Retinal pigment epithelial cell (primary cell): ENCODE data around the gene IFT46.

GRCh38 chr11:117836006-117836392 is 11.5 kb upstream of the FXYD2 start:
- RRBS: no CpG with 5 or more reads among the region's 7 CpGs

DNA sequence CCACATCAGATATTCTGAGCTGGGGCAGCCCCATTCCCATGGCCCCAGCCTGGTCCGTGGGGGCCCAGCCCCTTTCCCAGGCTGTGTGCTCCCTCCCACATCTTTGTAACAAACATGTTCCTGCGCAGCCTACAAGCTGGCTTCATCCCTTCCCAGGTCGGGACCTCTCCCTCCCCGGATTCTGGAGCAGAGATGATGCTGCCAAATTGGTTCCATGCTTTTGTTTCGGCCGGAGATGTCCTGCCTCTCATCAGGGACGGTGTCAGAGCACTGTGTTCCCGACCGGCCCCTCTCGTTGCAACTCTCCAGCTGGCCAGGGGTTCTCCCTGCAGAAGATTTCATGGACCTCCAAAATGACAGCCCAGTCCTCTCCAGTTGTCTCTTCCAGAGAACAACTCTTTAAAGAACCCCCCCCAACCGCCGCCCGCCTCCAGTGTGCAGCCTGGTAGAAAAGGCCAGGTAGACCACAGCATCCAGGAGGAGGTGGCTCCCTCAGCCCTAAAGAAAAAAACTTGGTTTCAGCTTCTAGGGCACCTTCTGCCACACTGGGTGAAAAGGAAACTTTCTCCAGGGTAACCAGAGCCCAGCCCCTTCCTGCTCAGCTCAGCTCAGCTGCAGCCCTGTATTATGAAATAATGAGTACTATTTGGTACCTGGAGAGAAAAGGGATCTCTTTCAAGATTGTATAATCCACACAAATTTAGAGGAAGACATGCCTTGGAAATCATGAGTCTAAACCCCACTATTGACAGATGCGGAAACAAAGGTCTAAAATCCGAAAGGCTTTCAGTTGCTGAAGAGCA is 3.6 kb downstream of the FXYD6 start:
- RRBS: 83% methylated on average over 1 of the region's 15 CpGs

DNA sequence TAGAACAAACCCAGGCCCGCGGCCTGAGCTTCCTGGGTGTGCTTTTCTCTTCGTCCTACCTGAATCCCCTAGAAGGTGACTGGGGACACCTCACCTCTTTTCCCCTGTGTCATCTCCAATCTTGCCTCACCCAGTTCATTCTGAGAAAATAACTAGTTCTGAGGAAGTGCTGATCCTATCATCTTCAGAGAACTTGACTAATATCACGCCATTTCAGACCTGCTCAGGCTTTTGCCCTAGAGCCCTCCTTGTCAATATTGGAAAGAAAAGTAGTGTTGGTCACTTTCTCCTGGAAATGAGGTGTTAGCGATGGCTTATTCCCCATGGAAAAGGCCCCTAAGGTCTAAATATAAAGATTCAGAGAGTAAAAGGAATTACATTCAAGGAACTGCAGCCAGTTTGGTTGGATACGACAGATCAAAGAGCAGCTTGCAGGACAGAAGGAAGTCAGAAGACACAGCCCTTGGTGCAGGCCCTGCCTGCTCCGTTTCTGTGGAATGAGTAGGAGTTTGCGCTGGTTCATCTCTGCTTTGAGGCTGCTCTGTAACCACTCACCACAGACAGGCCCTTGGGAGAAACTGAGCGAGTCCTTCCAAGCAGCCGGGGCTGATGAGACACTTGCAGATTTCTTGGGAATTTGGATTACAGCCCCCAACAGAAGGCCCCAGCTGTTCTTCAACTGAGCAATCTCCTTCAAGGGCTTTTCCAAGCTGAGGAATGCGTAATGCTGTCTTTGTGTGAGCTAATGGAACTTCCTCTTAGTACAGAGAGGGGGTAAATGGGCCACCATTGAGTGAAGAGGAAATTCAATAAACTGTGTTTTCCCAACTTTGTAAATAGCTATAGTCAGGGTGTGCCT is 16.2 kb downstream of the IL10RA start:
- RRBS: no CpG with 5 or more reads among the region's 11 CpGs

DNA sequence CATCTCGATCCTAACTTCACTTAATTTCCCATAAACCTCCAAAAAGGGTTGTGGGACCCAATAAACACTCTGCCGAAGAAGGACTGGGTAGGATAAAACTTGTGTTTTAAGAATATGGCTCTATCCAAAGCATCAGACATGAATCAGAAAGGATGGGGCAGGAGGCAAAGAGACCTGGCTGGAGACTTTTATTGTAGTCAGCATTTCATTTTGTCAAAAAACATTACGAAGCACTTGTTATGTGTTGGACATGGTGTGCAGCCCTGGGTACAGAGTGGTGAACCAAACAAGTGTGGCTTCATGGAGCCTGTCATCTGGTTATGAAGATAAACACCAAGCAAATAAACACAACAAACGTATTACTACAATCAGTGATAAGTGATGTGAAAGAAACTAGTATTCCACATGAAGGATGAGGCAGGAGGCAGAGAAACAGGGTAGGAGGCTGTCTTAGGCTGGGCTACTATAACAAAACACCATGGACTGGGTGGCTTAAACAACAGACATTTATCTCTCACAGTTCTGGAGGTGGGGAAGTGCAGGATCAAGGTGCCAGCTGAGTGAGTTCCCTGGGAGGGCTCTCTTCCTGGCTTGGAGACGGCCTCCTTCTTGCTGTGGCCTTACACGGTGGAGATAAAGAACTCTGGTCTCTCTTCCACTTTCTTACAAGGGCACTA is 17.4 kb downstream of the IL10RA start:
- RRBS: no CpG with 5 or more reads among the region's 6 CpGs

- RRBS: no CpG with 5 or more reads among the region's 6 CpGs
Observed at GRCh38 chr11:118009784-118010492, 23.7 kb downstream of the IL10RA start.

GRCh38 chr11:118051333-118052180 is 25.3 kb upstream of the TMPRSS4 start:
- RRBS: no CpG with 5 or more reads among the region's 14 CpGs

DNA sequence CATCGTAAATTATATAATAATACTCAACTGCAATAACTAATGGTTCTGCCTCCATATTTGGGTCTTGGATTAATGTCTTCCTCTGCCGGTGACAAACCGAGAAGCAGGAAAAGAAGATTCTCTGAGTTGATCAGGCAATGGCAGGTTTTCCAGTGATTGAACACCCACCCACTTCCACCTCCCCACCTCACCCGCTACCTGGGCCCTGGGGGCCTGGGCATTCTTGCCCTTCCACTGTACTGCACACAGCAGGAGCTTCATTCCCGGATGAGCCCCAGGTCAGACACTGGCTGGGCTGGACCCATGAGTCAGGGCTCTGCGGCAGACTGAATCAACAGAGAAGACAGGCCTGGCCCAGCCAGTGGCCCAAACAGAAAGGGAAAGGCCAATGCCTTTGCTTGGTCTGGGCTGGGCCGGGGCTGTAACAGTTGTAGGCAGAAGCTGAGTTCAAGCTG is 1.6 kb upstream of the SMIM35 start:
- RRBS: no CpG with 5 or more reads among the region's 7 CpGs

DNA sequence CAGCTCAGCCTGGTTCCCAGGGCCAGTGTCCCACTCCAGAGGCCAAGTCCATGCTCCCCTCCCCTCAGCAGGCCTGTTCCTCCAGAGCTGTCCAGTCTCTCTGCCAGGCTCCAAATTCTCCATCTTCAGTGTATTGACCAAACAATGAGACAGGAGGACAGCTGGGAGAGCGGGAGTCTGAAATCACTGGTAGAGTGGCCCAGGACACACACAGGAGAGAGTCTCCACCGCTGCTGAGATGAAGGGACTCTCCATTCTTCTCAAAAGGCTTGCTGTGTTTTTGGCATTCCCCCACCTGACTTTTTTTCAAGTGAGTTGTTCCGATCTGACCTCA is 17.6 kb upstream of the SCN2B start:
- RRBS: no CpG with 5 or more reads among the region's 3 CpGs

- RRBS: no CpG with 5 or more reads among the region's 8 CpGs
Observed at GRCh38 chr11:118210327-118210841, 14.4 kb downstream of the JAML start.

DNA sequence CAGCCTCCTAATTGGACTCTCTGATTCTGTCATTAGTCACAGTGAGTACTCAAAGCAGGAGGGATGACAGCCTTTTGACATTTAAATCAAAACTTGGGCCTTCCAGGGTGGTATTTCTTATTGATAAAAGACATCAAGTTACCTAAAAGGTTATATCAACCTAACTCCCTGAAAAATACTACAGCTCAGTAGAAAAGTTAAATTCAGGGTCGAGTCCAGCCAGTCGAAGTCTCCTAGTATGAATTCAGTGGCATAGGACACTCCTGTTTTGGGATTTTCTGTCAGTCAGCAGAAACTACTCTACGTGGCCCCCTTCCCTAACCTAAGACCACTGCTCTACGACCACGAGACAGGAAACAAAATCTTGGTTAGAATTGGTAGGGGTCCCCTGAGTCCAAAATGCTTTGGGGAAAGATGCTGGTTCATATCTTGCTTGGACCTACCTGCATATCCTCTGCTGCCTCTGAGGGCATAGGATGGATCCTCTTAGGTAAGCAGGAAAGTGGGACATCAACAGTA is 8.2 kb upstream of the JAML start:
- RRBS: no CpG with 5 or more reads among the region's 5 CpGs

- RRBS: no CpG with 5 or more reads among the region's 10 CpGs
Observed at GRCh38 chr11:118338433-118339021, 4.0 kb downstream of the CD3D start.

- RRBS: no CpG with 5 or more reads among the region's 10 CpGs
Observed at GRCh38 chr11:118343122-118343679, 696 bp upstream of the CD3D start.

- RRBS: no CpG with 5 or more reads among the region's 6 CpGs
Observed at GRCh38 chr11:118437870-118438236, 1.6 kb downstream of the KMT2A start.

GRCh38 chr11:118526074-118526965 is 954 bp upstream of the TTC36 start:
- RRBS: no CpG with 5 or more reads among the region's 6 CpGs

- RRBS: no CpG with 5 or more reads among the region's 10 CpGs
Observed at GRCh38 chr11:118543829-118544515, 13.0 kb downstream of the TMEM25 start.

DNA sequence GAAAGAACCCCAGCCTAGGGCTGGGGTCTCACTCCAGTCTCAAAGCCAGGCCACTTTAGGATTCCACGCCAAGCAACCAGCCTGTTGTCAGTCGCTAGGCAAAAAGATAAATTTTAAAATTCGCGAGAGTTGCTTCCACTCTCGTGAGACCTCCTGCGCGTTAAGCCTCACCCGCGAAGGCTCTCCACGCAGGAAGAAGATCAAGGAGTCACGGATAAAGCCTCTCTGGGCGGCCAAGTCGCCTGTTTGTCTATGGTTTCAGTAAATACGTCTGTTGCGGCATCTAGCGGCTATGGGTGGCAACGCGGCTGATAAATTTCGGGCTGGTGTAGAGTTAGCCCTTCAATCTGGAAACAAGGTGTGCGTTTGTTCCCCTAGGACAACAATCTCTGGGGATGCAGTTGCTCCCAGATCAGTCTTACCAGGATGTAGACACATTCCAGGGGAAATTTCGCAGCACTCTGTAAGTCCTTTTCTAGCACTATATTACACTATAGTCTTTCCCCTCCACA is at the start of gene IFT46:
TSS of gene IFT46 (minus strand) at position 108 of the 512 bp plus-strand sequence.
- RRBS: no CpG with 5 or more reads among the region's 21 CpGs

- RRBS: no CpG with 5 or more reads among the region's 5 CpGs
Observed at GRCh38 chr11:118606113-118606548, 1.3 kb upstream of the PHLDB1 start.

- RRBS: 15% methylated on average over 27 of the region's 52 CpGs
Observed at GRCh38 chr11:118610775-118611302, 3.4 kb downstream of the PHLDB1 start.

DNA sequence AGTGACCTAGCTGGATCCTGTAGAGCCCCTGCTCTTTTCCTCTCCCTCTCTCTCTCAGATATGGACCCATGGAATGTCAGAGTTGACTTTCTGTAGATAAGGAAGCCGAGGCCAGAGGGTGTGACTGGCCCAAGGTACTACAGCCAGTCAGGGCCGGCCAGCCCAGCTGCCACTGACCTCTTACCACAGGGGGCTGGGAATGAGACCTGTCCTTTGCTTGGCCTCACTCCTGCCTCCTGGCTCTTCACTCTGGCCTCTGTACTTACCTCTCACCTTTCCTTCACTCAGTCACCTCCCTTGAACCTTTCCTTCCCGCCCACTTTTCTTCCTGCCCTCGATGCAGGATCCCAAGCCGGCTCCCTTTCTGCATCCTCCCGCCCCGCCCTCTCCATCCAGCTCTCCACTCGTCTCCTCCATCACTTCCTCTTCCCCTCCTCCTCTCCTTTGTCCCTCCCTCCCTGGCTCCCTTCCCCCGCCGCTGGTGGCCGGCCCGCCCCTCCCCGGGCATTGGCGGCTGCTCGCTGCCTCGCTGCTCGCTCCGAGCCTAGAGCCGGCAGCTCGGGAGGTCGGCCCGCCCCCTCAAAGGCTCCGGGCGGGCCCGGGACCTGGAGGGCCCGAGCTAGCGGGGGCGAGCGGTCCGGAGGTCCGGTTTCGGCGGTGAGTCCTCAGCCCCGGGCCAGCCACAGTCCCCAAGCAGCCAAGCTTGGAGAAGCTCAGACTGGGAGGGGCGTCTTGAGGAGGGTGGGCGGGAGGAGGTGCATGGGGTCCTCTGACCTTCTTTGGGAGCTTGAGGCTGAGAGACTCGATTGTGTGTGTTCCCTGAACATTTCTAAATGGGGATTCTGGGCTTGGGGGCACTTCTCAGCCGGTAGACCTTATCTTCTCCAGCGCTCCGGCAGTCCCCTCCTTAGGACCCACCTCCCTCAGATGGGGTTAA is 13.7 kb downstream of the PHLDB1 start:
- RRBS: 2% methylated on average over 17 of the region's 40 CpGs

GRCh38 chr11:118624823-118625255 is 17.4 kb downstream of the PHLDB1 start:
- RRBS: no CpG with 5 or more reads among the region's 8 CpGs